ENCODE results near the genes EBLN2 and FRG2C.

DNA sequence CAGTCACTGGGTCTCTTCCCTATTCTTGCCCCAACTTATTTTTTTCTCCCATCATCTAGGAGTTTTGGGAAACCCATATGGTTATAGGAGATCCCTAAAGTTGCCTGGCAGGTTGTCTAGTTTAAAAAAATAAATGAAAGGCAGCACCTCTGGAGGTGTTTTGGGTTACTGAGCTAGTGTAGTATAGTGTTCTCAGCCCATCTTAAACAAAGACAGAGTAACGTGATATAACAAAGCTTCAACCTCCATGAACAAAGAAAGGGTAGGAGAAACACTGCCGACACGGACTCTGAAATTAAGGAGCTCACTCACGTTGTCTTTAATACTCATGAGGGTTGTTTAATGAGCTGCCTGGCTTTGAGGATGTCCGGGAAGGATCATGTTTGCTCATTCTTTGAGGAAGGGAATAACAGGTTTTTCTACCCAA, 102.0 kb downstream of the SHQ1 start:
- PRO-cap, result no peak

- PRO-cap, result no peak
These were observed 97.8 kb downstream of the SHQ1 start for GRCh38 chr3:72750326-72750989.

- PRO-cap, result bidirectional peak, plus-strand start at chr3:72887052, minus-strand start at chr3:72886994
These were observed 1.0 kb upstream of the GXYLT2 start for GRCh38 chr3:72886835-72887190.

DNA sequence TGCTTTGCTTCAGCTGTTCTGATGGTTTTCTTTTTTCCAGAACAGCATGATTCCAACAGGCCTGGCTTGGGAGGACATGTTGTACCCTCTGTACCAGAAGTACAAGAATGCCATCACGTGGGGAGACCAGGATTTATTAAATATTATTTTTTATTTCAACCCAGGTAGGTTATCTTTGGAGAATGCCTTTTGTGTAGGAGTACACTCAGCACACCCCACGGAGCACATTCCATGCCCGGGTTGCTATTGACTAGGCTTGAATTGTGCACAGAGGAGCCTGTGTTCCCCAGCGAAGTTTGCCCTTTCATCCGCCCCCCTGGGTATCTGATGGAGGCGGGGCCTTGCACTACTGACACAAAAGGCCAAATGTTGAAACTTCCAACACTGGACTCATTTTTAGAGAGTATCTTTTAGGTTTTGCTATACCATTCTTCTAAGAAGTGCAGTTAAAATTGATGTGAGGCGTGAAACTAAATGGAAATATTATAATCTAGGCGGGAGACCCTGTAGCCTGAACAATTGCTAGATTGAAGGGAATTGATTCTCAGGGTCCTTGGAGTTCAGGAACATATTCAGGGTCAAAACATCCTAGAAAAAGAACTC, 39.3 kb upstream of the PPP4R2 start:
- PRO-cap, result no peak

- PRO-cap, result no peak
These were observed 34.8 kb upstream of the PPP4R2 start for GRCh38 chr3:72961711-72962303.

DNA sequence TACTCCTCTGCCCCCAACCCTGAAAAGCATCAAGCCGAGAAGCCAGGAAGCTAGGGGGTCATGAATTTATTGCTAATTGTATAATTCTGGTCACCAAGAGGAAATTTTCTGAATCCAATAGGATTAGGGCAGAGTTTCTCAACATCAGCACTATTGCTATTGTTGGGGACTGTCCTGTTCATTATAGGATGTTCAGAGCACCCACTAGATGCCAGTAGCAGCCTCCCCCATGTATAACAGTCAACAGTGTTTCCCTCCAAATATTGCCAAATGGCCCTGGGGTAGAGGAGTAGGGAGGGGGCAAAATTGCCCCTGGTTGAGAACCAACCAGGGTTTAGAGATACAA, 31.1 kb upstream of the PPP4R2 start:
- PRO-cap, result no peak

DNA sequence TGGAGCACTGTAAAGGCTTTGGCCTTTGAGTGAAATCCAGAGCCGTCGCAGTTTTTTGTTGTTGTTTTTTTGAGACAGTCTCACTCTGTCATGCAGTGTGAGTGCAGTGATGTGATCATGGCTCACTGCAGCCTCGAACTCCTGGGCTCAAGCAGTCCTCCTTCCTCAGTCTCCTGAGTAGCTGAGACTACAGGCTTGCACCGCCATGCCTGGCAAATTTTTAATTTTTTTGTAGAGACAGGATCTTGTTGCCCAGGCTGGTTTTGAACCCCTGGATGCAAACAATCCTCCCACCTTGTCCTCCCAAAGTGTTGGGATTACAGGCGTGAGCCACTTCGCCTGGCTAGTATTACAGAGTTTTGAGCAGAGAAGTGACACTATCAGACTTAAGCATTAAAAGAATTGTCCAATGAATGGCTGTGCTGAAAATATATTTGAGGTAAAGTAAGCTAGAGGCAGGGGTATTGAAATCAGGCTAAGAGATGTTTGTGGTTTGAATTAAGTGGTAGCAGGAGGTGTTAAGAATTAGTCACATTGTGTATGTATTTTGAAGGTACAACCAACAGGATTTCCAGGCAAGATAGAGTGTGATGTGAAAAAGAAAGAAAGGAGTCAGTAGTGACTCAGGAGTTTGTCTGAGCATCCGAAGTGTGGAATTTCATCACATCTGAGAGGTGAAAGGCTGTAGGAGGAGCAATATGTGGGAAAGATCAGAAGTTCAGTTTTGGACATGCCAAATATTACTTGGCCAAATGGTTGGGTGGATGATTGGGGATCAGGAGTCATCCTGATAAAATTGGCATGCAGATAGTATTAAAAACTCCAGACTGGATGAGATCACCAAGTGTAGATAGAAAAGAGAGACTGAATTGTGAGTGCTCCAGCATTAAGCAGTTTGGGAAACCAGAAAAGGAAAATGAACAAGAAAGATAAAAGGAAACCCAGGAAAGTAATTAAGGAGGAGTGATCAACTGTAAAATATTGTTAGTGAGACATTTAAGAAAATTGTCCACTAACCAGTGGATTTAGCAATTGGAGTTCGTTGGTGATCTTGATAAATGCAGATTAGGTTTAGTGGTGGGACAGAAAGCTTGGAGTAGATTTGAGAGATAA, 32.2 kb upstream of the EBLN2 start:
- PRO-cap, result no peak

GRCh38 chr3:73060966-73061886, at the start of gene EBLN2:
Gene EBLN2, plus strand, starts transcription at chr3:73061659.
- PRO-cap, result no peak

GRCh38 chr3:73338896-73339095, 277.3 kb downstream of the EBLN2 start:
- PRO-cap, result no peak

GRCh38 chr3:73403890-73404676, 220.7 kb downstream of the PDZRN3 start:
- PRO-cap, result no peak

GRCh38 chr3:73591894-73592856, 32.6 kb downstream of the PDZRN3 start:
- PRO-cap, result no peak

GRCh38 chr3:73608062-73608492, 16.7 kb downstream of the PDZRN3 start:
- PRO-cap, result no peak

GRCh38 chr3:73621103-73621912, 3.4 kb downstream of the PDZRN3 start:
- PRO-cap, result no peak

DNA sequence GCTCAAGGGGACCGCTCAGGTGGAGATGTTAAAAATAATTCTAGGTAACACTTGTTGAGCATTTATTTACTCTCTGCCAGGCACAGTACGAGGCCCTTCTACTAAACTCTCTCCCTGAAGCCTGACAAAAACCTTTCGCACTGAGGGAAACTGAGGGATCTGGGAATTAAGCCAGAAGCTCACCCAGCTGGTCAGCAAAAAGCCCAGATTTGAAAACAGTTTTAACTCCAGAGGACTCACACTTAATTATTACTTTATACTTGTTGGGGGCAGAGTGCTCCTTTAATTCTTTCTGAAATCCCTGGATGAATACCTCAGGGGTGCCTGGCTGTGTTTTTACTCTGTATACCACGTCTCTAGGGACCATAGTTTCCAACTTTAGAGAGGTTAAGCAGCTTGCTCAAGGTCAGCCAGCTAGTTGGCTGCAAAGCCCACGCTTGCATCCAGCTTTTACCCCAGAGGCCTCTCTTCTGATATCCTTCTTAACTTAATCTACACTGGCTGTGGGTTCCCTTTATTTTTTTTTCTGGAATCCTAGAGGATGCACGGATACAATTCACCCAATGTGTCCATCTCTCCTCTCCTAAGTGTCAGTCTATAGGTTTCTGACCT, 1.5 kb downstream of the PDZRN3 start:
- PRO-cap, result no peak

GRCh38 chr3:73624012-73624853, 508 bp downstream of the PDZRN3 start:
- PRO-cap, result no peak

- PRO-cap, result no peak
These were observed 95.2 kb upstream of the PDZRN3 start for GRCh38 chr3:73719893-73720292.

- PRO-cap, result no peak
These were observed 161.7 kb upstream of the PDZRN3 start for GRCh38 chr3:73786247-73786965.

- PRO-cap, result no peak
These were observed 5.6 kb upstream of the FRG2C start for GRCh38 chr3:75658350-75659194.

- PRO-cap, result no peak
These were observed at the start of gene FRG2C for GRCh38 chr3:75664137-75664491. Gene FRG2C, plus strand, starts transcription at chr3:75664328.

DNA sequence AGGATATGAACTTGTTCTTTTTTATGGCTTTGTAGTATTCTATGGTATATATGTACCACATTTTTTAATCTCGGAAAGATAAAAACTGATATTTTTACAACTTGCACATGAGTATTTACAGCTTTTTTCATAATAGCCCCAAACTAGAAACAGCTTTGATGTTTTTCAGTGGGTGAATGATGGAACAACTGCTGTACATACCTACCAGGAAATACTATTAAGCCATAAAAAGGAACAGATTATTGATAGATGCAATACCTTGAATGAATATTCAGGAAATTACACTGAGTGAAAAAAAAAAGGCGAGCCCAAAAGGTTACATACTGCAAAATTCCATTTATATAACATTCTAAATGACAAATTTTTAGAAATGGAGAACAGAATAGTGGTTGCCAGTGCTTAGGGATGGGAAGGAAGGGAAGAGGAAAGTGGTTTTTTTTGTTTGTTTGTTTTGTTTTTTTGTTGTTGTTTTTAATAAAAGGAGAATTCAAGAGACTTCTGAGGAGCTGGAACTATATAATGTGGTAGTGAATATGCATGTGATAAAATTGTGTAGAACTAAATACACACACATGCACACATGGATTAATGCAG, 441.9 kb upstream of the ROBO2 start:
- PRO-cap, result no peak